ENCODE measurements around a stretch of chr3.

DNA sequence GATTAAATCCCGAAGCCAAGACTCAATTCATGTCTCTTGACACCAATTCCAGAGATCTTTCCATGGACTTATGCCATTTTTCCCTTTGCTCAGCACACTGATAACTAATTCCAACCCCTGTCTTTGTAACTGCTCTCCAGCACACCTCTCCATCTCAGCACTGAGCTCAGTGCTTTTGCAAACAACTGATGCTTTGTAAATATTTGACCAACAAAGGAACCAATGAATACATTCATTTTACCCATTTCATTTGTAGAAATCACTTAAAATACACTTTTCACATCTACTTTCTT, 249.0 kb downstream of the IL5RA start:
- PRO-cap, result no peak
- RAMPAGE, long total RNA, result no peak

DNA sequence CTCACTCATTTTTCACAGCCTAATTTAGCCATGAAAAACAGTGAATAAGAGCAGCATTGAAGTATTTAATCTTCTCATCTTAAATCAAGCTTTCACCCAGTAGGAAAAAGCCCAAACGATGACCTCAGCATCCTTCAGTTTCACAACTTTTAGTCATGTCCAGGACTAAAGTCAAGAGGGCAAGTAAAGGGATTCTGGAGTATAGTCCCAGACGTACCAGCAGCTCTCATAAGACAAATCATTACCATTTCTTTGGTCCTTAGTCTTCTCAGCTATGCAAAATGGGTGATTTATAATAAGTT, 237.3 kb downstream of the IL5RA start:
- PRO-cap, result no peak
- RAMPAGE, long total RNA, result no peak

DNA sequence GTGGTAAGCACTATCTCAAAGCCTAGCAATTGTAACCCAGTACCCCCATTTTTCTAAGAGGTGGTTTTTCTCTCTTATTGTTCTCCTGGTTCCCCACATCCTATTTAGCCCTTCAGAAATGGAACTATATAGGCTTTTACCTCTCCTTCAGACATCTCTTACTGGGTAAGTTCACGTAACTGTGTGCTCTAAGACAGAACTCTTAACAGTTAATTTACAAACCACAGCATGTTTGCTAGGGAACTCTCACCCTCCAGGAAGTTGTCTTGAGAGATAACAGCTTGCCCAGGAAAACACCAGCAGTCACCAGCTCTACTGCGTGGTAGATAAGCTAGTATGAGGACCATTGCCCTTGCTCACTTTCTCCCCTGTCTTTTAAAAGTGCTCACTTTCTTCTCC, 12.4 kb upstream of the CRBN start:
- PRO-cap, result no peak
- RAMPAGE, long total RNA, result no peak

DNA sequence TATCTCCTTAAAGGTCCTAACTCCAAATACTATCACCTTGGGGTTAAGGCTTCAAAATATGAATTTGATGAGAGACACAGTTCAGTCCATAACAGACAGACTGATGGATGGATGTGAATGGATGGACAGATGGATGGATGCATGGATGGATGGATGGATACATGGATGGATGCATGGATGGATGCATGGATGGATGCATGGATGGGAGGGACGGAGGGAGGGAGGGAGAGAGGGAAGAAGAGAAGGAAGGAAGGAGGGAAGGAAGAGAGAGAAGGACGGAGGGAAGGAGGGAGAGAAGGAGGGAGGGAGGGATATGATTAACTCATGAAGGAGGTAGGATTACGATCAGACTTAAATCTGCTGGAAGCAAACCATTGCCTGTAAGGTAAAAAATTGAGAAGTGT, 192.4 kb downstream of the LRRN1 start:
- PRO-cap, result no peak
- RAMPAGE, long total RNA, result no peak

GRCh38 chr3:4351378-4352043, 48.3 kb downstream of the SETMAR start:
- PRO-cap, result no peak
- RAMPAGE, long total RNA, result no peak

DNA sequence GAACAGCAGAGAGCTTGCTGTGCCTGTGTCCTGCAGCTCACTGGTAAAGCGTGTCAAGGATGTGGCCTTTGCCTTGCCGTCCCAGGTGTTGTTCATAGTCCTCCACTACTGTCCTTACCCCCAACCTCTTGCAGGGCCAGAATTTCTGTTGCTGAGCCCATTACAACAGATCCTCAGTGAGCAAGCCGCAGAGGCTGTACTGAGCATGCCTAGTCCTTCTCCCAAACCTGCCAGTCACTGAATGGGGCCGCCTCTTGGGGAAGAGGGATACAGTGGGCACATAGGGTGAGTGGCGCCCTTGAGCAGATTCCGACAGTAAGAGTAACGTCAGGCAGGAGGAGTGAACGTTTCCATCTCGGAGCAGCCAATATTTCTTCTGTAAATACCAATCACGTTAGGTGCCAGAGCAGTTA, 87.4 kb downstream of the ITPR1 start:
- PRO-cap, result no peak
- RAMPAGE, long total RNA, result no peak

DNA sequence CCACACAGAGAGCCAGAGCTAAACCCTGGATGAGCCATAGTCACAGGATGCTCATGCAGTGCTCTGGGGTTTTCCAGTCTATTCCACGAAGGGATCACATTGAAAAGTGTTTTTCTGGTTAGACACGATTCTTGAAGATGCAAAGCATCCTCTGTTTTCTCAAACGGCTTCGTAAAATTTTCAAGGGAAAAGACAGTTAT, 230.0 kb downstream of the ITPR1 start:
- PRO-cap, result no peak
- RAMPAGE, long total RNA, result no peak

DNA sequence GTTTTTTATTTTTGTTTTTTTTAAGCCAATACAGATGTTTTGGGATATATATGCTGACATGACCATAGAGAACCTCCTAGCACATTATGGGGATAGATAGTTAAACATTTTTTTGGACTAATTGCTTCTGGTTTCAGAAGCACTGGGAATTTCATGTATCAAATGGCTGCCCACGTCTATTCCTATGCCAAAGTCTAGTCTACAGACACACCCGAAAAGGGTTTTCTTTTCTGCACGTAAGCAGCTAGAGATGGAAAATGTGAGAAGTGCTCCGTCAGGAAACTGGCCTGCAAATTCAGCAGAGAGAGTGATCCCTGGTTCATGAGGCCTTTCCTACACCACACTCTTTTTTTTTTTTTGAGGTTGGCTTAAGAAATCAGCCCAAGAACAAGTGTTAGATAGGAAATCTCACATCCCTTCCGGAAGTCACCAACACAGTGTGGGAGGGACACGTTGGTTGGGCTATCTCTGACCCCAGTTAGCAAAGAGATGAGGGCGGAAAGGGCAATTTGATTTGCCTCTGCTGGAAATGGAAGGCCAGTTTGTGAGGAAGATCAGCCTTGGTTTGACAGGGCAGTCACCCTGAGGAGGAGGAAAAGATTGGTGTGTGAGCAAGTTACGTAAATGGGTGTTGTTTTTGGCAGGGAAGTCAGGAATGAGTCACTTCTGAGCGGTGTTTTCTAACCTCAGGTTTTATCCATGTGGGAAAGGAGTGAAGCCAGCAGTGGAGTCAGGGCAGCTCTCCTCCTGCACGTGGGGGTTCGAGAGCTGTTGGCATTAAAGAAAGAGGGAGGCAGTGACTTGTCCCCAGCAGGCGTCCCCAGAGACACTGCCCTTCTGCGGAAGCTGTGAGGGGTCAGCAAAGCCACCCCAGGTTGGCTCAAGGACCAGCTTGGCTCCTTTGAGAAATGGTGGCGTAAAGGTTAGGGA, 237.8 kb upstream of the BHLHE40 start:
- PRO-cap, result no peak
- RAMPAGE, long total RNA, result no peak

GRCh38 chr3:4750701-4751706, 228.2 kb upstream of the BHLHE40 start:
- PRO-cap, result no peak
- RAMPAGE, long total RNA, result no peak

DNA sequence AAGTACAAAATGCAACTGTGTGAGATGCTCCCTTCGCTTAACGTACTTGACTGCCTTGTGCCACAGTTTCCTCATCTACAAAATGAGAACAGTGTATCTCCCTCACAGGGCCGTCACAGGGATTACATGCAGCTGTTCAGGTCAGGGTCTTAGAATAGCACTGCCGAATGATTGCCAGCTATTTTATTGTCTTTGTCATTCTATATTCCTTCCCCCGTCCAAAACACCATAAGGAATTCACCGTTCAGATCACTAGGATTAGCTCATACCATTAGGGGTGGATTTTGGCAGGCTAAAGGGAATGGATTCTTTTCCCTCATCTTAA, 171.9 kb upstream of the BHLHE40 start:
- PRO-cap, result no peak
- RAMPAGE, long total RNA, result no peak

GRCh38 chr3:4984602-4985025, 5.4 kb downstream of the BHLHE40 start:
- PRO-cap, result no peak
- RAMPAGE, long total RNA, result no peak

- PRO-cap, result no peak
- RAMPAGE, long total RNA, result no peak
These were observed 14.0 kb downstream of the BHLHE40 start for GRCh38 chr3:4993156-4993760.

- PRO-cap, result no peak
- RAMPAGE, long total RNA, result no peak
These were observed 11.9 kb downstream of the EDEM1 start for GRCh38 chr3:5199202-5200021.

GRCh38 chr3:5207928-5208451, 20.5 kb downstream of the EDEM1 start:
- PRO-cap, result no peak
- RAMPAGE, long total RNA, result no peak

GRCh38 chr3:5428407-5429585, 241.3 kb downstream of the EDEM1 start:
- PRO-cap, result no peak
- RAMPAGE, long total RNA, result no peak

DNA sequence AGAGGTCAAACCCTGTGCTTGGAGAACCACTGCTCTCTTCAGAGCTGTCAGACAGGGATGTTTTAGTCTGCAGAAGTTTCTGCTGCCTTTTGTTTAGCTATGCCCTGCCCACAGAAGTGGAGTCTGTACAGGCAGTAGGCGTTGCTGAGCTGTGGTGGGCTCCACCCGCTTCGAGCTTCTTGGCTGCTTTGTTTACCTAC, 756.5 kb downstream of the EDEM1 start:
- PRO-cap, result no peak
- RAMPAGE, long total RNA, result no peak

GRCh38 chr3:7573294-7573535, 712.3 kb downstream of the GRM7 start:
- PRO-cap, result no peak
- RAMPAGE, long total RNA, result no peak

- PRO-cap, result no peak
- RAMPAGE, long total RNA, result no peak
These were observed 786.1 kb downstream of the GRM7 start for GRCh38 chr3:7647039-7647399.

- PRO-cap, result no peak
- RAMPAGE, long total RNA, result no peak
These were observed 50.1 kb upstream of the LMCD1 start for GRCh38 chr3:8451494-8452010.

GRCh38 chr3:8494232-8494770, 7.3 kb upstream of the LMCD1 start:
- PRO-cap, result no peak
- RAMPAGE, long total RNA, result no peak